ENCODE measurements around the genes DPY19L1 and MATCAP2.

- RRBS, result no CpG with 5 or more reads among the region's 33 CpGs
Observed at GRCh38 chr7:34174683-34175807, 269.7 kb downstream of the BMPER start.

GRCh38 chr7:34938988-34939598, 98.2 kb downstream of the DPY19L1 start:
- RRBS, result no CpG with 5 or more reads among the region's 10 CpGs

GRCh38 chr7:34966048-34966587, 71.2 kb downstream of the DPY19L1 start:
- RRBS, result no CpG with 5 or more reads among the region's 3 CpGs

GRCh38 chr7:35036602-35037553, at the start of gene DPY19L1:
DPY19L1 (minus strand) TSS chr7:35037485.
- RRBS, result 1% methylated on average over 57 of the region's 112 CpGs

DNA sequence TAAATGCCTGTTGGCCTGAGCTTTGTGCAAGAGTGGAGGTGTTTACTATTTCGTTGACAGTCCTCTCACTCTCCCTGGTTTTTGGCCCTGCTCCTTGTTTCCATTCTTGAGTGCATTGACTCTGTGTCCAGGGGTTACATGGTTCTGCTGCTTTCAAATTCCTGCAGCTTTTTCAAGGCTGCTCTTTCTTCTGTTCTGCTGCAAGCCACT, 59.7 kb upstream of the TBX20 start:
- RRBS, result no CpG with 5 or more reads among the region's 1 CpG

GRCh38 chr7:35647105-35647682, 47.7 kb downstream of the HERPUD2 start:
- RRBS, result no CpG with 5 or more reads among the region's 5 CpGs

DNA sequence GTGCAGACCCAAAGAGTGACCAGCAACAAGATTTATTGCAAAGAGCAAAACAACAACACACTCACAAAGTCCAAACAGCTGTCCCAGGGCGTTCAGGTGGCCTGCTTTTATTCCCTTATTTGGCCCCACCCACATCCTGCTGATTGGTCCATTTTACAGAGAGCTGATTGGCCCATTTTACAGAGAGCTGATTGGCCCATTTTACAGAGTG, 87.4 kb upstream of the EEPD1 start:
- RRBS, result no CpG with 5 or more reads among the region's 1 CpG

- RRBS, result no CpG with 5 or more reads among the region's 3 CpGs
Observed at GRCh38 chr7:36115395-36115929, 37.6 kb upstream of the EEPD1 start.

- RRBS, result 51% methylated on average over 2 of the region's 6 CpGs
Observed at GRCh38 chr7:36116086-36116443, 37.0 kb upstream of the EEPD1 start.

- RRBS, result no CpG with 5 or more reads among the region's 6 CpGs
Observed at GRCh38 chr7:36157557-36158109, 4.6 kb downstream of the EEPD1 start.

DNA sequence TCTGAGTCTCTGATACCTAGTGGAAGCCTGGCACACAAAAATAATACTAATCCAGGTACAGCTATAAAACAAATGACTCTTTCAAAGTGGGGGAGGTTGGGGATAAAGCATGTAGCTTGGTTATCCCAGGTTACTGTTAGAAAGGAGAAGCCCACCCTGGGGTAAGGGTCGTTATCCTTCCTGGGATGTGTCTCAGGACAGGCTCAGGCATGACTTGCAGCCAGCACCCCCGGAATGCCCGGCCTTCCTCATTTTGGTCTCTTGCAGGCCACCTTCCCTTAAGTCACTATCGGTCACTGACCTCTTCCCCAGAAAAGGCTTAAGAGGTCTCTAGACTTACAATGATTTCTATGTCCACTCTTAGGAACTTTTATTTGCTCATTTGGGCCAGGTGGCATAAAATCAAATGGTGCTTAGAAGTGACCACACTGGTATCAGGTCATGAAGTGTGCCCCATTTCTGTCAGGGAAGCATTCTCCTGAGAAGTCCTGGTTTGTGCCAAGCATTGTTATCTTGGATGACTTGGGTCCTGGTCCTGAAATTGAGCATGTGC, 37.7 kb downstream of the EEPD1 start:
- RRBS, result no CpG with 5 or more reads among the region's 4 CpGs

- RRBS, result no CpG with 5 or more reads among the region's 7 CpGs
Observed at GRCh38 chr7:36283590-36284068, 83.4 kb downstream of the MATCAP2 start.

DNA sequence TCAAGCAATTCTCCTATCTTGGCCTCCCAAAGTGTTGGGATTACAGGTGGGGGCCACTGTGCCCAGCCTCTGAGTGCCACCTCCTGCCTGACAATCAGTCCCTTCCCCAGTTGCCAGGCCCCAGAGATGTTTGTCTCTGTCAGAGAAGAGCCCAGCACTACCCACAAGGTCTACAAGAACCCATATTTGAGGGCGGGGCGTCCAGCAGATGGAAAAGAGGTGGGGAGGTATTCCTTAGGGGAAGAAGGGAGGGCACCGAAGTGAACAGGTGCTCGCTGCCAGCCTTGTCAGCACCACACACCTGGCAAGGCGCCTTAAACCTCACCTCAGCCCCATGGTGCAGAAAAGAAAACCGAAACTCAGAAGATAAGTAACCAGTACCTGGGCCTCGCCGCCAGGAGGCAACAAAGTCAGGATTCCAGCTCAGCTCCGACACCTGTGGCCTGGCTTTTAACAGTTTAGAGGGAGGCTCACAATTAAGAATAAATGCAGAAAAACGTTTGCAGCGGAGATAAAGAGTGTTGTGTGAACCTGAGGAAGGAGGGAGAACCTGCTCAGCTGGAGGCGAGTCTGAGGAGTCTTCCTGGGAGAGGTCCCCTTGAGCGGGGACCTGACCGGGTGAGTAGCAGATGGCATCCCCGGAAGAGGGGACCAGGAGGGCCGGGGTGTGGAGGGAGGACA, 54.5 kb downstream of the MATCAP2 start:
- RRBS, result no CpG with 5 or more reads among the region's 16 CpGs

GRCh38 chr7:36366456-36367506, at the start of gene MATCAP2:
MATCAP2 (minus strand) TSS chr7:36367240.
- RRBS, result 4% methylated on average over 34 of the region's 99 CpGs

DNA sequence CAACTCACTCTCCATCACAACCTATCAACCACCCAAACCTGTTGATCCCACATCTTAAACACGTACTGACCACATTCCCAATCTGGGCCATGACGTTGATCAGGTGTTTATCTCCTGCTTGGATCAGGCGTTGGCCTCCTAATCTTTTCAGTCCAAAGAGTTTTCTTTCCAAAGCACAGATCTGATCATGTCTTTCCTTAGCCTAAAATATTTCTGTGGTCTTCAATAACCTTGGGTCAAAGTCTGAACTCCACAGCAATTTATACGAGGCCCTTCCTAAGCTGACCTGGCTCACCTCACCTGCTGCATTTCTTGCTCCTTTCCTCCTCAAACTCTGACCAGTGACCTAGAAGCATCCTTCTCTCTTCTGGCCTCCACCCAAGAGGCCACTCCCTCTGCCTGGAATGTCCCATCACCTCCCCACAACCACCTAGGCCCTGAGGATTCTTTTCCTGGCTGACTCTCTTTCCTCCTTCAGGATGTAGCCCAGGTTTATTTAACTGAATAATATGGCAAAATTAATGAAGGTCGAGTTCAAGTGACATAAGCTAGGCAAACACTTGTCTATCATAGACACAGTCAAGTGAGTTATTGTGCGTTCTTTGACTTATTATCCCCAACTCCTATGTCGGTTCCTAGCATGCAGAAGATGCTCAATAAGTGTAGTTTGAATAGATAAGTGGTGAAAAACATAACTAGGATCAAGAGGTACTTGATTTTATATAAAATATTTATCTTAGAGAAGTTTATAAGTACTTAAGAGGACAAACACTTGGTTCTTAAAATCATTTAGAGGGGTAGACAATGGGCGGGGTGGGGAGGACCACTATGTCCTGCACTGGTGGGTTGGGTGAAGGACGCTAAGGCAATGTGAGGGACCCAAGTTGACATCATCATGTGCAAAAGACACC, 223.4 kb upstream of the AOAH start:
- RRBS, result no CpG with 5 or more reads among the region's 9 CpGs

GRCh38 chr7:36967298-36967867, 243.1 kb upstream of the AOAH start:
- RRBS, result no CpG with 5 or more reads among the region's 4 CpGs

GRCh38 chr7:37336279-37336796, 112.3 kb downstream of the ELMO1 start:
- RRBS, result no CpG with 5 or more reads among the region's 8 CpGs

DNA sequence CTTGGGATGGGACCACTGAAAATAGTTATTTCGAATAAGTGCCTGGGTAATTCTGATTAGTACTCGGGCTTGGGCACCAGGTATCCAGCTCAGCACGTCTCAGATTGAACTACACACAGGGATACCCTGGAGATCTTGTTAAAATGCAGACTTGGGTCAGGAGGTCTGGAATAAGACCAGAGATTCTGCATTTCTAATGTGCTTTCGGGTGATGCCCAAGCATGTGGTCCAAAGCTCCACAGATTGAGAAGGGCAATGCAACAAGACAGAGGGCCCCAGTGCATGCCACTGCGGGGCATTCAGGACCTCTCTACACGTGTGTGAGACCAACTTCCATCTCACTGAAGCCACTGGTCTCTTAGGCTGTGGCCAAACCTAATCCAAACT, 107.7 kb downstream of the ELMO1 start:
- RRBS, result no CpG with 5 or more reads among the region's 6 CpGs

GRCh38 chr7:37349922-37350681, 98.6 kb downstream of the ELMO1 start:
- RRBS, result no CpG with 5 or more reads among the region's 9 CpGs

GRCh38 chr7:37408845-37409193, 39.8 kb downstream of the ELMO1 start:
- RRBS, result no CpG with 5 or more reads among the region's 5 CpGs

All from NB4 (cell line).